Hair follicle dermal papilla cell (primary cell): Measurements from ENCODE around the genes COQ2 and WDFY3.

DNA sequence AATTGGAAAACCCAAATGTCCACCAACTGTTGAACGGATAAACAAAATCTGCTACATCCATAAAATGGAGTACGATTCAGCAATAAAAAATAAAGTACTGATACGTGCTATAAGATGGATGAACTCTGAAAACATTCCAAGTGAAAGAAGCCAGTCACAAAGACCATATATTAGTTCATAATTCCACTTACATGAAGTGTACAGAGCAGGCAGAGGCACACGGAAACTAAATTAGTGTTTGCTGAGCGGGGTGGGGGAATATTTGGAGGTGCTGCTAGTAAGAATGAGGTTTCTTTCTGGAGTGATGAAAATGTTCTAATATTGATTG lies 1.6 kb upstream of the THAP9 start:
- CAGE, long polyA plus RNA: no peak

DNA sequence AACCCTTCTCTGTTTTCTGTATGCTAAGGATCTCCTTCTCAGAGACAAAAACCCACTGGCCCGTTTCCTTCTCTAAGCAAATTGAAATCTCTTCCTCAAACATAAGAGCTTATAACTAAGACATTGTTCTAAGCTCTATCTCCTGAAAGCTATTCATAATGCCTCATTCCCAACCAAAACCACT lies 805 bp upstream of the THAP9 start:
- CAGE, long polyA plus RNA: no peak

DNA sequence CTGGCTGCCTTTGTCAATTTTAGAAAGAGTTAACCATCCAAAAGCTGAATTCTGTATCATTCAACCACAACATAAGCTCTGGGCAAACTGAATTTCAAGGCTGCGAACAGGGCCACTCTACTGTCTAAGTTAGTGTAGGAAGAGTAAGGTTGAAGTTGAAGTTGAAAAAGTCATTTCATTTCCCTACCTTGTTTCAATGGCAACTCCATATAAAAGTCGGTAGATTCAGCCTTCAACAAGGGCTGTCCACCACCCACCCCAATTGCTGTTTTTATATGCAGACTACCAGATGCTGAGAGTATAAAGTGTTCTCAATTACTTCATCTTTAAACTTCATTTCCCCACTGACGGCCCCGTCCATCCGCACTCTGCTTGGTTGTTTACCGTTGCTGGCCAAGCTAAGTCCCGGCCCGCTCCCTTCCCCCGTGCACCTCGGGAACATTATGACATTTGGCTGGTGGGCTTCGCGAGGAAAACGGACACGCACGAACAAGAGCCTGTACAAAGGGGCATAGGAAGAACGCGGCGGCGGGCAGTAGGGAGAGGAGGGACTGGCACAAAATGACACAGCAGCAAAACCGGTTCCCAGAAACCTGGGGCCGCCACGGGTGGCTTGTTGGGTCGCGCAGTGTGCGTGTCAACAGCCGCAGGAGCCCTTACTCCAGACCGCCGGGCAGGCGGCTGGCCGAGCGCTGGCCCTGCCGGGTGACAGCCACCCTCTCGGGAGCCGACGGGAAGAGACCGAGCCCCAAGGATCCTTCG lies 1.4 kb upstream of the LIN54 start:
- CAGE, long polyA plus RNA: no peak

DNA sequence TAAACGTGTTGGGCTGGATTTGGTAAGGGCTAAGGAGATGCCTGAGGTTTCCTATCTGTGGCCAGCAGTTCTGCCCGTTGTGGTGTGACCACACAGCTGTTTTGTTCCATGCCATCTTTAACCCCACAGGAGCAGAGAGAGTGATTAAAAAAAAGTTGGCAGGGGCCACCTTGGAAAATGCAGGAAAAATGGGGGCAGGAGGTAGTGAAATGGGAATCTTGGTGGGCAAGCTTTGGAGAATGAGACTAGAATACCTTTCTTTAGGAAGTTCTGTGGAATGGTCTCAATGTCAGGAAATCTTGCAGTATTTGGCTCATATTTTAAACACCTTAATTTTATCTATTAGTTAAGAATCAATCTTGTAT lies 1.0 kb downstream of the PLAC8 start:
- CAGE, long polyA plus RNA: no peak

GRCh38 chr4:83250498-83251012 lies 34.0 kb downstream of the COQ2 start:
- CAGE, long polyA plus RNA: no peak

DNA sequence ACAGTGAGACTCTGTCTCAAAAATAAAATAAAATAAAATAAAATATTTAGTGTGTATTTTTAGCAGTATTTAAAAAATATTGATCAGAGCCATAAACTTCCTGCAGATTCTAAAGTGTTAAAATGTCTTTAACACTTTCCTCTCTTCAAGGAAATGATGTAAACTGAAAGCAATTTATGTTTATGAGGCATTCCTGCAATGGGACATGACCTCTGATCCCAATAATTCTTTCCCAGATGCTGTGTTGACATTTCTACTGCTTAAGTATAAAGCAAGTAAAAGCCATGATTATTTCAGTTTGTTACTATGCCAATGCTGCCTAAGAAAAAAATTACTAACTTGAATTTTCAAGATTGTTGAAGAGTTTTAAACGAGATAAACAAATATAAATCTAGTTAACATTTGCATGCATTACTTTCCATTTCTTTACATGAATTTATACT lies 29.0 kb downstream of the COQ2 start:
- CAGE, long polyA plus RNA: no peak

GRCh38 chr4:83284050-83284966 lies at the start of gene COQ2:
Gene COQ2, minus strand, starts transcription at chr4:83284798.
- CAGE, long polyA plus RNA: no peak

- CAGE, long polyA plus RNA: no peak
These were observed 489 bp upstream of the COQ2 start for GRCh38 chr4:83284967-83285607.

- CAGE, long polyA plus RNA: no peak
These were observed 370.6 kb downstream of the GPAT3 start for GRCh38 chr4:83906382-83907071.

- CAGE, long polyA plus RNA: no peak
These were observed 154.1 kb downstream of the CDS1 start for GRCh38 chr4:84736942-84737583.

GRCh38 chr4:84938230-84938761 lies 28.2 kb downstream of the WDFY3 start:
- CAGE, long polyA plus RNA: no peak

- CAGE, long polyA plus RNA: no peak
These were observed at the start of gene WDFY3 for GRCh38 chr4:84966514-84967633. Gene WDFY3, minus strand, starts transcription at chr4:84966690.

DNA sequence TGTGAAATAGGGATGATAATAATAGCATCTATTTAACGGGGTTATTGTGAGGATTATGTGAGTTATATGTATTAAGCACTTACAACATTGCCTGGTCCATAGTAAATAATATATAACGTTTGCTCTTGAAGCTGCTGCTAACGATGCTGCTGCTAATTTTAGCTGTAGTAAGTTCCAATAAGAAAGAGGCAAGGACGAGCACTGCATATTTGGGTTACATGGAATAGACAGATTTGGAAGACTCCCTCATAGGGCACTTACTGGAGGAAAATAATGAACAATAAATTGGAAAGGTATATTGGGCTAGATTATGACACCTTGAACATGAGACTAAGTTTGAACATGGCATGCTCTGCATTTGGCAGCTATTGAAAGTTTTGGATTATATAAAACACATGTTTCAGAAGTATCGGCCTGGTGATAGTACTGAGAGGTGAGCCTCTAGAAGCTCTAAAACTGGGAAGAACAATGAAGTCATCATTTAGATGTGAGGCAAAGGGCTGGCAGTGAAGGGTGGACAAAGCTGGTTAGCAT lies 68.0 kb downstream of the ARHGAP24 start:
- CAGE, long polyA plus RNA: no peak

DNA sequence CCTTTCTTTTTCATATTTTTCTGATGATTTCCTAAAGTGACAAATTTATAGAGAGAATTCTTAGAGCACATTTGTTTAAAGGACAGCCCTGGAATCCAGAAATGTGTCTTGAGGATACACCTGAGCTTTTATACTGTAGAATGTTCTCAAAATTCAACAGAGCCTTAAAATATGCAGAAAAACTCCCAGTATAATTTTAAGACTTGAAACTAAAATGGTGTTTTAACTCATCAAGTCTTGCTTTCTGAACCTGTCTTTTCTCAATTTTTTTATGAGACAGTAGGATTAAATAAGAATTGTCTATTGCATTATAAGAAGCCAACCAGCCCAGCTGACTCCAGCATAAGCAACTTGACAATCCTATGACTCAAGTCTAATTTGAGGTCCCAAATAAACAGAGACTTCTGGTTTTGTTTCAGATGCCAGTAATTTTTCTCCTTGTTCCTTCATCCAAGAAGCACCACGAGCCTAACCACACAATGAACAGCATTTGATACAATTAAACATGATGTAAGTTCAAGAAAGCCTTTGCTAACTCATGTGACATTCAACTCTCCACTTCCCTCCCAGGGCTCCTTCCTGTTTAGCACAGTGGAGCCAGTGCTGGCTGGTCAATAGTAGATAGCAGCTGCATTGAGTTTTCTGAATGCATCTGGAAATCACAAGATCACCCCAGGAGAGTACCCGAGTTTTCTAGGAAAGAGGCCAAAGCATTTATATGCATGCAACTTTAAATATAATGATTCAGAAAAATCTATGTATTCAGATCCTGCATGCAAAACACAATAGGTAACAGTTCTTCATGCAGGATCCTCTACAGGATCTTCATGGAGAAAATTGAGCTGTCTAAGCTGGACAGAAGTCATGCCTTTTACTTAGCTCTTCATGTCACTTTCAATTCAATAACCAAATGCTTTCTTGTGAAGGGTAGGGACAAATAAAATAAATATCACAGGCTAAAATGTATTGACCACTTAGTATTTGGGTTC lies 206.3 kb downstream of the ARHGAP24 start:
- CAGE, long polyA plus RNA: no peak

GRCh38 chr4:85894638-85894937 lies 419.6 kb downstream of the ARHGAP24 start:
- CAGE, long polyA plus RNA: no peak

DNA sequence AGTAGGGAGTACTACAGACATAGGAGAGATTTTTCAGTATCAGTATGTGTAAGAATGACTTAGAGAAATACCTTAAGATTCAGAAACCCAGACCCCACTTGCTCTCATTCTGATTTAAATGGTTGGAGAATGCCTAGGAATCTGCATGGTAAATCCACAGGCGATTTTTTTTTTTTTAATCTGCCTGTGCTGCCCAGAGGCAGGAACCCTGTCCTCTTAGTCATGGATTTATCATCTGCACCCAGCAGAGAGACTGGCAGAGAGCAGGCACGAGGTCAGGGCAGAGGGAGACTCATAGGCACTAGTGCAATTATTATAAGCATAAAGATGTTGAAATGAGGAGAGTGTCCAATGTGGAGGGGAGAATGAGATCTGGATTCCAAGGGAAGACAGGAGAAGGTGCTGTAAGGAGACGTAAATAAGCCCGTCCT lies 406.4 kb downstream of the MAPK10 start:
- CAGE, long polyA plus RNA: no peak

- CAGE, long polyA plus RNA: no peak
These were observed 11.7 kb upstream of the PTPN13 start for GRCh38 chr4:86582456-86582867.

DNA sequence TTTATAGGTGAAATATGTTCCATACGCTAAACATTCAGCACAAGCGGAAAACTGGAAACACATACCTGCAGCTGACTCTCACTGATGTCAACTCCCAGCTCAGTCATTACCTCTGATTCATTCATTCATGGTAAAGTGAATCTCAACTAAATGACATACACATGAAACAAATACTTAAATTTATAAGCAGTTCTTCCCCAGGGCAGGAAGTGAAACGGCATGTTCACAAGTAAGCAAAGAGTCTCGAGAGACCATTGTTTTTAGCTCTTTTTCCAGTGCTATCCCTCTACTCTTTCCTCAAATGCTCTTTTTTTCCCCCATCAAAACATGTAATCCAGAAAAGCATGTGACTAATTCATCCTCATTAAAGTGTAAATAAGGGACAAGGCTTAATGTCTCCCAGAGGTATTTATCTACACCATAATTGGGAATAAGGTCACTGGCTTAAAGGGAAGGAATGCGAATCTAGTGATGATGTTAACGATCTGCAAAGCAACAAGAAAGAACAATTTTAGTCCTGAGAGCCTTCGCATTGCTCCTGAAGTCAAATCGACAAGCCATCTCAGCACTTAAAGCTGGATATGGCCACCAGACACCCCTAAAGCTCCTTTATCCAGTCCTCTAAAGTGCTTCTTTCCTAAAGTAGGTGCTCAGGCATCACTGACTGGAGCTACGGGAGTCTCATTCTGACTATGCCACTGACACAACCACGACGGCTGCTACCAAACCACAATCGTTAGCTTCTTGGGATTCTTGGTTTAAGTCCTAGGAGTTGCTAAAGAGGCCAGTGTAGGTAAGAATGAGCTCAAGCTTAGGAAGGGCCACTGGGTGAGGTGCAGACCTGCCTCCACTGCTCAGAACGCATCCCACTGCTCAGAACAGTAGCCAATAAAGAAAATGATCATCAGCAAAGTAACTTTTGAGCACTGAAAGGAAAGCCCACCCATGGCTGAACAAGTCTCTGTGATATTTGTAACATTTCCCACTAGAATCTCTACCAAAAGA lies 1.2 kb downstream of the SLC10A6 start:
- CAGE, long polyA plus RNA: no peak

- CAGE, long polyA plus RNA: no peak
These were observed 4.2 kb upstream of the C4orf36 start for GRCh38 chr4:86896482-86896748.

- CAGE, long polyA plus RNA: no peak
These were observed 1.3 kb downstream of the AFF1 start for GRCh38 chr4:86936046-86936551.